ENCODE data around the gene PEX7.

- PRO-cap, result no peak
- RAMPAGE, long total RNA, 4 experiments, result no peak in any of the 4 experiments
Observed at GRCh38 chr6:135305504-135306054, 124.5 kb downstream of the MYB start.

DNA sequence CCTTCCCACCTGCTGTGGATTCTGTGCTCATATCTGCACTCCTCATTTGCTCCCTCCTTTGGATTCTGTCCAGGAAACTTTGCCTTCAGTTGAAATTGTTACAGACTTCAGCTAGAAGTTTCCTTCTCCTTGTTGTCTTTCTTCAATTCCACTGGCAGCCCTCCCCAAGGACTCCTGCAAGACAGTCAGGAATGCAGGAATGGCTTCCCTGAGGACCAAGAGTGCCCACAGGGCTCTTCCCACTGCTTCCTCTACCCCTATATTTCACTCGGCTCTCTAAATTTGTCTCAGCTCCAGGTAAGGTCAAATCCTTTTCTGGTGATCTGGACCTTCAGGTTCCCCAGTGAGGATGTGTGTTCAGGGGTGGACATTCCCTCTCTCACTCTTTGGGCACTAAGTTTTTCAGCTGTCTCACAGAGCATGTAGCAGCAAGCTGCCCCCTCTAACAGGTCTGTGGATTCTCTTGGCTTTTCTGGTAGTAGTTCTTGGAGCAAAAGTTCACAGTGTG is 128.6 kb downstream of the AHI1 start:
- PRO-cap, result no peak
- RAMPAGE, long total RNA, 4 experiments, result no peak in any of the 4 experiments

DNA sequence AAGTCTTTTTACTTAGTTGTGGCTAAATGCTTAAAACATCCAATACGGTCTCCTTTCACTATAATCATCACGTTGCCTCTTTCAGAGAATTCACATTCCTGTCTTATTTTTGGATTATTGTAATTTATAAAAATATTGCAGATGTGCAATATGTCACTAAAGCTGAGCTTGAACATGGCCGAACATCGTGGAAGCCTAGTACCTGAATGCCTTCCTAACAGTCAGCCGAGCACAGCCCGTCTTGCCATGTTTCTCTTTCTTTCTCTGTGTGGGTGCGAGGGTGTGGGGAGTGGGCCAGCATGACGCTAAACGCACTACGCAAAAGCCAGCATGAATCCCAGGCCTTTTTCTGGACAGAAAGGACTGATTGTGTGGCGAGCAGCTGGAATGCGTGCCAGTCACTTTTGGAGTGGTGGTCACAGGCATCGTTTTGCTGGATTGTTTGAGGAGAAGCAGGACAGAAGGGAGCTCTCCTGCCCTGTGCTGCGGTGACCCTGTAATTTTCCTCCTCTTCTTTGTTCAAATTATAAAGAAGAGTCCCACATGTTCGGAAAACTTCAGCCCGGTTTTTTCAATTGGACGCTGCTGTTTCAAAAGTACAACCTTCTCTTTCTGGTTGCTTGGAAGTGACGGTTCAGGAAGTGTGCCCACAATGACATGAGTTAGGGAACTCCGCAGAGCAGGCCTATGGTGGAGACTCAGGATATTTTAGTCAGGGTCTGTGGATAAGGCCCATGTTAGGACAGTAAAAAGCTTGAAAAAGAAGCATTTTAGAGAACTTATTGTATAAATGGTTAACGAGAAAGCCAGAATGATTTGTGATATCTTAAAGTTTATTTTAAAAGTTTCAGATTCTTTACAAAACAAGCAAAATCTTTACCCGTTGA is 54.2 kb downstream of the PDE7B start:
- PRO-cap, result no peak
- RAMPAGE, long total RNA, 4 experiments, result no peak in any of the 4 experiments

- PRO-cap, result no peak
- RAMPAGE, long total RNA, 4 experiments, result no peak in any of the 4 experiments
Observed at GRCh38 chr6:136037708-136038571, 186.4 kb downstream of the PDE7B start.

DNA sequence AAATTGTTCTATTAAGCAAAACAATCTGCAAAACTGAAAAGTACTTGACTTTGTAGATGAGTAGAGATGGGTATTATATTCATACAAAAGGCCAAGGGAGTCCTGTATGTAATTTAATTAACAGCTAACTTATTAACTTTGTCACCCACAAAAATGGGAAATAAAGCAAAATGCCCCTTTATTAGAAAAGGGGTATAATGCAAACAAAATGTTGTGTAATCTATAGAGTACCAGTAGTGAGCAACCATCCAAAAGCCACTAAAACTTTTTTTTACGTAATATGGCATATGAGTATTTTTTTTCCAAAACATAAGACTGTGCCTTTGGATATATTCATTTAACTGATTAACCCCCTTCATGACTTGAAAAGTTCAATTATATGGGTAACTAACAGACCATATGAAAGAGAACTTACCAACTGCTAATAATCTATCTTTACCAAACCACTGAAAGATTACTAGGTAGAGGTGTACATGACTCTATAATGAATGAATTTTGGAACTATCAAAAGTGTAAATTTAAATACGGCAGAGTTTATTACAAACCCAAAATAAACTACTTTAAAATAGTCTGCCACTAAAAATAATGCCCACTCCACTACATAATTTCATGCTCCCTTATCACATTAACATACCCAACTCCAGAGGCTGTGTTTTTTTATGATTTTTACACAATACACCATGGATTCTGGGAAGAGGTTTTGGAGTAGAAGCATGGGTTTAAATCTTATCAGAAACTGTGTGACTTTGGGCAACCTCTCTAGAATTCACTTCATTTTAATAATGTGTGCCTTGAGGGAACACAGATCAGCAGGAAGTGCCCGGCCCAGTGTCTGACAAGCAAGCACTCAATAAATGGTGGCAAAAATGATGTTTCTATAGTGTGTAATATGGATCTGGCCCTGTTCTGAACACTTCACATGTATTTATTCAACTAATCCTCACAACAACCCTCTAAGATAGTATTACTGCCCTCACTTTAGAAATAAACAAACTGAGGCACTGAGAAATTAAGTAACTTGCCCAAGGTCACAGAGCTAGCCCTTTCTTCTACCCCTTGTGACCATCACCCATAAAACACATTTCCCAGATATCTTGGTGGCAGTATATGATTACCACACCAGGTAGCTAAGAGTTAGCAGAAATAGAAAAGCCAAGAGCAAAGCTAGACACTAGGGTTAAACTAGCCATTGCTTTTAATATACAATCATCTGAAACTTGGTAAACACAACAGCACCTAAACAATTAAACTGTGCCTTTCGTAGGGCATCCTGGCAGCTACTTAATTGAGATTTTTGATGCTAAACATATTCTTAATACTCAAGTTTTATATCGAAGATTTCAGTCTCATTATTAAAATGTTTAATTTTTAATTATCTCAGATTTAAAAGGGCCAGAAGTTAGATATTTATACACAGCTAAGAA is 12.6 kb upstream of the MTFR2 start:
- PRO-cap, result no peak
- RAMPAGE, long total RNA, 4 experiments, result no peak in any of the 4 experiments

DNA sequence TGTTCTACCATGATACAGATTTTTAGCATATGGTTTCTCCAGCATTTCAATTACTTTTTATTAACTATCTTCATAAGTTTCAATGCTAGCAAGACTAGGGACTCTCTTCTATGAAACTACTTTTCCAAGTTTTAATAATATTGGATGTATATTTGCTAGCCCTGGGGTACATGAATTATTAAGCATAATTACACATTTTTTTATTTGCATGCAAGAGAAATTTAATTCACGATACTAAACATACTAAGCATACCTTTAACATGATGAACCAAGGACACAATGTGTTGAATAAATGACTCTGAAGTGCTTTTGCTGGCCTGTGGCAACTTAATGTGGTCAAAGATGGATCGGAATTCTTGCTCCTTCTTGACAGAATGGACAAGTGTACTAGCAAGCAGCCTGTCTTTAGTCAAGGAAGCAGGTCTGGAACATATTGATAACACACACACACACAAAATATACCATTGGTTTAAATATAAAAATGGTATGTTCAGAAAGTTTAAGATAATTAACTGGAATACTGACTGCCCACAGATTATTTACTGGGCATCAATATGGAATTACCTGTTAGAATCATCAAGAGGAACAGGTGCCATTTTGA is 14.3 kb downstream of the BCLAF1 start:
- PRO-cap, result no peak
- RAMPAGE, long total RNA, 4 experiments, result no peak in any of the 4 experiments

DNA sequence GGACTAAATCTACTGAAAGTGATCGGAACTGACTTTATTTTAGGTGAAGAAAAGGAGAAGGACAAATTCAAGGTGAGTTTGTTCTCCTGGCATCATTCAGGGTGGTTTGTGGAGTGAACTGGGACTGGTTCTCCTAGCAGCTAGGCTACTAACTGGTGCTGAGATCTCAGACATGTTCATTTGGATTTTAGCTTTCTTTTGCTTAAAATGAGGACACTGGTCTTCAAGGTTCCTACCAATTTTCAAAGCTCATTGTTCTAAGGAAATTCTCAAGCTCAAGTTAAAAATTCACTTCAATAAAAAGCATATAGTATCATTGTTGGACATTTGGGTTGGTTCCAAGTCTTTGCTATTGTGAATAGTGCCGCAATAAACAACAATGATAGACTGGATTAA is 101.1 kb upstream of the BCLAF1 start:
- PRO-cap, result no peak
- RAMPAGE, long total RNA, 4 experiments, result no peak in any of the 4 experiments

DNA sequence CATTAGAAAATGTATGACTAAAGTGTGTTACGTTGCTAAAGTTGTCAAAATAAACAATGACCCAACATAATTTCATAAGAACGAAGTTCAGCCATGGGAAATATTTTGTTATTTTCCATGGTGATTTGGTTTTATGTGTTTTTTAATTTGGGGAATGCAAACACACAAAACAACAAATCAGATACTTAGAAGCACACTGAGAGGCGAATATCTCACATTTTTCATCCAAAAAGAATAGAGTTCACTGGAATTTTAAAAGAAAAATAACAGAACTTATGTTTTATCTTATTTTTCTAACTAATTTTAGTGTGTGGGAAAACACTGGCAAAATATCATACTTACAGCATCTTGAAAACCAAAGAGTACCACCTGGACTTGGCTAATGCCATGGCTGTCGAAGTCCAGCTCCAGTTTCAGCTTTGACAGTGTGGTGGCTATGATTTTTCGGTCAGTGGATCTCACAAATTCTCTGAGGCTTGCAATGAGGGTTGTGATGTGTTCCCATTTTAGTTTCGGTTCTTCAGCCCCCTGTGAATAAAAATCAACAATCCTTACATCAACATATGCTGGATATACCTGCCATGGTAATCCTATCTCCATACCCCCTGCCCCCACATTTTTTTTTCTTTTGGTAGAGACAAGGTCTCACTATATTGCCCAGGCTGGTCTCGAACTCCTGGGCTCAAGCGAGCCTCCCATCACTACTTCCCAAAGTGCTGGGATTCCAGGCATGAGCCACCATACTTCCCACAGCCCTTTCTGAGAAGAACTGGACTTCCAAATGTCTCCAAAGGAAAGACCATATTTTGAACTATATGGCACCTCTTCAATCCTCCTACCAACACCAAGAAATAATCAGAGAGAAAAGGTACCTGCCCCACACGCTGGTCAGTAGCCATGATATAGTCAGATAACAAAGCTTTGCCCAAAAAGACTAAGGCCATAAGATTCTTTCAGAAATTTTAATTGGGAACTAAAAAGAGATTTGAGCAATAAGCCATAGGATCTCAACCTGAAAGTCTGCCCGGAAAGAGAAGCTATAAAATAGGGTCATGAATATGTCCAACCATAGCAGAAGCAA is 33.3 kb upstream of the MAP7 start:
- PRO-cap, result no peak
- RAMPAGE, long total RNA, 4 experiments, result no peak in any of the 4 experiments

GRCh38 chr6:136610120-136610633 is 60.0 kb upstream of the MAP7 start:
- PRO-cap, result no peak
- RAMPAGE, long total RNA, 4 experiments, result no peak in any of the 4 experiments

DNA sequence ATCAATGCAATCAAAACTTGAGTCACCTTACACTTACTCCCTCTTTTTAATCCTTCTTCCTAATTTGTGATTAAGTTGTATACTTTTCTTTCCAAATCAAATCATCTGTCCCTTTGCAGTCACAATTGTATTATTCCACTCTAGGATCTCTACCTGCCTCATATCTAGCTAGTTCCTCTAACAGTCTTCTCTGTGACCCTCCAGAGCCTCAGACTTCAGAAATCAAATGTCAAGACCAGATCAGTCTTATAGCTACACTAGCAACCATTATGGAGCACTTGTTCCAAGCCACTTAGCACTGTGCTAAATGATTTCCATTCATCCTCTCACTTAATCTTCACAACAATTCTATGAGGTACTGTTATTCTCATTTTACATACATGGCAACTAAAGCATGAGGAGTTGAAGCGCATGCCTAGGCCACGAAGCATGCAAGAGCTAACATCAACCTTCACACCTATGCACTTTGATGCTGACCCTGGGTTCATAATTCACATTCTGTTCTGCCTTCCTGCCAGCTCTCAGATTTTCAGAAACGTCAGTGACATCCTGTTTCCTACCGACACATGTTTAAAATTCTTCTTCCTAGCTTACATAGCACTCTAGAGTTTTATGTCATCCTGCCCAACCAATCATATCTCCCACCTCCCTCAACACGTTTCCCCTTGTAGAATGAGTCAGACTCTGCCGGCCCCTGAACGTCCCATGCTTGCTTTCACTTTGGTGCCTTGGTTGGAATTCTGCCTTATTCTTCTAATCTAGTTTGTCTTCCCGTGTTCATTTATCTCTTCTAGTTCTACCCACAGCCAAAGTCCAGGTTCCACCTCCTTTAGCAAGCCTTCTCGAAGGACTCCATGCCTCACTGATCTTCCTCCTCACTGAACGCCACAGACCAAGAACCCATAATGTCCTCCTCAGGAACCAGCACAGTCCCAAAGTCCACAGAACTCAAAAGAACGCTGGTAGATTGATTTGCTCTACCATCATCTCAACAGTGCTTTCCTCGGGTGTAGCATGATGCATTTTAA is 97.1 kb upstream of the MAP7 start:
- PRO-cap, result no peak
- RAMPAGE, long total RNA, 4 experiments, result no peak in any of the 4 experiments

DNA sequence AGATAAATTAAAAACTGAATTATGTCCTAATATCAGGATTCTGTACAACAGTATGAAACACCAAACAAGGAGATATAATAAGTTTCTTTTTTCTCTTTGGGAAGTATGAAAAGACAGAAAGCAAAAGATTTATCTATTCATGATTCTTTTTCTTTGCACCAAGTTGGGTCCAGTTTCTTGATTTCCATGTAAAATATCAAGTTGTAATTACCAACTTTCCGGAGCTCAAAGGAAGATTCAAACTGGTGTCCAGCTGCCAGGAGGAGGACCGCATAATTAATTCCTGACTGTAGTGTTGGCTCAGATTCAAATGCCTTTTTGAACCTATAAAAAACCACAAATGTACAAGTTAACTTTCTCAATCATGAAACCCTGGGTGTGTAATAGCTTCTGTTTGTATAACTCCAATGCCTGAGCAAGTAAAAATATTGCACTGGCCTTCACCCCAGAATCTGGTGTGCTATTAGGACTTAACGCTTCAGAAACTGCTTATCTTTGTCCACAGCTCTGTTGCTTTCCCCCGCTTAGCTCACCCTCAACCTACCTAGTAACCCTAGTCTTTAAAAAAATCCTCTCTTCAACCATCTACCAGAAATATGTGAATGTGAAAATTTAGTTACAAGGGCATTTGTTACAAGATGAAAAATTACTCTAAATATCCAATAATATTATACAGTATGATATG is 119.0 kb upstream of the MAP7 start:
- PRO-cap, result no peak
- RAMPAGE, long total RNA, 4 experiments, result no peak in any of the 4 experiments

DNA sequence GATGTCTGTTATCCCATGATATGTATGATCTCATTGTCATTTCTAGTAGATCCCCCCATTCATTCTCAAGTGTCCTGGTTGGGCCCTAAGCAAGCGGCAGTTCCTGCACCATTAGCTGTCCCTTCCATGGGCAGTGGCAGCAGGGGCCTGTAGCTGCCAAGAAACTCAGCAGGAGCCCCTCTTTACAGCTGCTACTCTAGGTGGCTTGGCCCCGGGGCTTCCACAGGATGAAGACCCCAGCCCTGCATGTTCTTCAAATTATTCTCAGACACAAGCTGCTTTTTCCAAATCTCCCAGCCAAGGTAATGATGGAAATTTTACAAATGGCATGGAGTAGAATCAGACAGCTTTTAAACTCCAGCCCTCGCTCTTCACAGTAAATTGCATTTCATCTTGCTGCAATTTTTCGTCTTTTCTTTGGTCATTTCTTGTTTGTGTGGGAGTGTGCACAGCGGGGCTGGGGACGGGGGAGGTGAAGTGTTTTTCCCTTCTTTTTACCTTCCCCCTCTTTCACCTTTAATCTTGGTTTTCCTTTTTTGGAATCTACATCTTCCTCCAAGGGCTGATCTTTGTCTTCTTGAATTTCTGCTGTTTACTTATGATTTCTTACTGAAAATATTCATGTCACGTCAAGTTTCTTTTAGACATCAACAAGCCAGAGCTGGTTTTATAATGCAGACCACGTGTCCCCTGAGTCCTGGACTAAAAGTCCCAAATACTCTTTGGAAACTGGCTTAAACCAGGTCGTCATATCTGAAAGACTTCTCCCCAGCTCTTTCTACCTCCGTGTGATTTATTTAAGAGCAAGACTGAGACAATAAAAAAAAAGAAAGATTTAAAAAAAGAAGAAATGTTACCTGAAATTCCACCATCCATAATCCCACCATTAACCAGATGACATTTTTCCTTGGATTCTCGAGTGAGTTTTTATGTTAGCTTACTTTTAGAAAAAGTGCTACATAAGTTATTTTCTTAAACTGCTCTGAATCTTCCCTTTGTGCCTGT is 52.2 kb downstream of the MAP3K5 start:
- PRO-cap, result no peak
- RAMPAGE, long total RNA, 4 experiments, result no peak in any of the 4 experiments

- PRO-cap, result no peak
- RAMPAGE, long total RNA, 4 experiments, result no peak in any of the 4 experiments
Observed at GRCh38 chr6:136755180-136755422, 37.2 kb downstream of the MAP3K5 start.

- PRO-cap, result unidirectional peak, plus-strand start at chr6:136822564; unidirectional peak, plus-strand start at chr6:136822612
- RAMPAGE, long total RNA, 4 experiments, result no peak in any of the 4 experiments
Observed at GRCh38 chr6:136822037-136822651, at the start of gene PEX7. TSS of gene PEX7 (plus strand) at chr6:136822592.

- PRO-cap, result no peak
- RAMPAGE, long total RNA, 4 experiments, result no peak in any of the 4 experiments
Observed at GRCh38 chr6:136969368-136970200, 47.5 kb downstream of the SLC35D3 start.

DNA sequence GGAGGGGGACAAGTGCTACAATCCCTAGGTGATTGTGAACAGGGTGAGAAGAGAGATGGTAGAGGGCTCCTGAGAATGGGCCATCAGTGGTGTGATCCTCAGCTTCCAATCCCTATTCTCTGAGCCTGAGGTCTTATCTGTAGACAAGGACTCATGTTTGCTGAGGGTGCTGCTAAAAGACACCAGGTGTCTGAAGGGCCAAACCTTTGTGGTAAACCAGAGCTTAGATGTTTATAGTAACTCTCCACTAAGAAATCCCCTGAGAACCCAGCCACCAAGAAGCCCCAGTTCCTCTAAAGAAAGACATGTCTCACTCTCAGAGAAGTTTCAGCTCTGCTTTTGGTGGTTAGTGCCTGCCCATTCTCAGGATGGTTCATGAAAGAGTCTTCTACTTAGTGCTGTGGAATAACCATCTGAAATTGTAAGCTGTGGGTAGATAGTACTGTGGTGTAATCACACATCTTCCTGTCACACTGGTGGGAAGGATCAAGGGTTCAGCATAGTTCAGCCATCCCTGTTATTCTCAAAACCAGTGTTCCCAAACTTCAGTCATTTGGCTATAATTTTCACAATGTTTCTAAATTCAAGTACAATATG is 58.3 kb upstream of the IL20RA start:
- PRO-cap, result no peak
- RAMPAGE, long total RNA, 4 experiments, result no peak in any of the 4 experiments

GRCh38 chr6:137234062-137234460 is 14.9 kb upstream of the IFNGR1 start:
- PRO-cap, result no peak
- RAMPAGE, long total RNA, 4 experiments, result no peak in any of the 4 experiments

GRCh38 chr6:137353749-137354490 is 134.7 kb upstream of the IFNGR1 start:
- PRO-cap, result no peak
- RAMPAGE, long total RNA, 4 experiments, result no peak in any of the 4 experiments

- PRO-cap, result no peak
- RAMPAGE, long total RNA, 4 experiments, result no peak in any of the 4 experiments
Observed at GRCh38 chr6:137357618-137358059, 136.6 kb downstream of the OLIG3 start.

- PRO-cap, result no peak
- RAMPAGE, long total RNA, 4 experiments, result no peak in any of the 4 experiments
Observed at GRCh38 chr6:137370651-137371212, 123.5 kb downstream of the OLIG3 start.

Measured in omental fat pad (tissue), 4 donors.